Penis (tissue), 1 donor: Measurements from ENCODE around the genes SLC22A2 and LPA.

- PRO-cap, result no peak
Observed at GRCh38 chr6:159126508-159127022, 42.6 kb upstream of the FNDC1 start.

- PRO-cap, result unidirectional peak, minus-strand start at chr6:159171165
Observed at GRCh38 chr6:159170979-159171504, 1.8 kb downstream of the FNDC1 start.

GRCh38 chr6:159217365-159218064 is 48.3 kb downstream of the FNDC1 start:
- PRO-cap, result no peak

DNA sequence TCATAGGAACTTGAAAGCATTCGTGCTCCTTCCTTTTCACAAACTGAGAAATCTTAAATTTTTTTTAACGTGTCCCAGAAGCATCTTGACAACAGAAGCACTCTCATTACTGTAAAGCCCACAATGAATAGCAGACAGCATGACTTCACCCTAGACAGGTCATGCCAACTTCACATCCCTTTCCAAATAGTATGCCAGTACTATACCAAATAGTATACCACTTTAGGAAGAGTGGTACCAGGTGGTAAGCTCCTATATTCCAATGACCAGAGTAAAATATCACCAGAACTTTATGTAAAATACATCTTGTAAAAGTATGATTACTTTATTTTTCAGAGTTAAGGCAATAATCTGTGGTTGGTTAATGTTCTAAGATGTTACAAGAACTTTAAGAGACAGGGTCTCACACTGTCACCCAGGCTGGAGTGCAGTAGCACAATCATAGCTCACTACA is 15.8 kb downstream of the SOD2 start:
- PRO-cap, result no peak

- PRO-cap, result no peak
Observed at GRCh38 chr6:159679815-159680688, 13.0 kb downstream of the SOD2 start.

GRCh38 chr6:159690942-159691814 is 1.9 kb downstream of the SOD2 start:
- PRO-cap, result no peak

GRCh38 chr6:159692258-159693126 is 549 bp downstream of the SOD2 start:
- PRO-cap, result bidirectional peak, plus-strand start at chr6:159692361, minus-strand start at chr6:159692121; bidirectional peak, plus-strand start at chr6:159692849, minus-strand start at chr6:159692622

DNA sequence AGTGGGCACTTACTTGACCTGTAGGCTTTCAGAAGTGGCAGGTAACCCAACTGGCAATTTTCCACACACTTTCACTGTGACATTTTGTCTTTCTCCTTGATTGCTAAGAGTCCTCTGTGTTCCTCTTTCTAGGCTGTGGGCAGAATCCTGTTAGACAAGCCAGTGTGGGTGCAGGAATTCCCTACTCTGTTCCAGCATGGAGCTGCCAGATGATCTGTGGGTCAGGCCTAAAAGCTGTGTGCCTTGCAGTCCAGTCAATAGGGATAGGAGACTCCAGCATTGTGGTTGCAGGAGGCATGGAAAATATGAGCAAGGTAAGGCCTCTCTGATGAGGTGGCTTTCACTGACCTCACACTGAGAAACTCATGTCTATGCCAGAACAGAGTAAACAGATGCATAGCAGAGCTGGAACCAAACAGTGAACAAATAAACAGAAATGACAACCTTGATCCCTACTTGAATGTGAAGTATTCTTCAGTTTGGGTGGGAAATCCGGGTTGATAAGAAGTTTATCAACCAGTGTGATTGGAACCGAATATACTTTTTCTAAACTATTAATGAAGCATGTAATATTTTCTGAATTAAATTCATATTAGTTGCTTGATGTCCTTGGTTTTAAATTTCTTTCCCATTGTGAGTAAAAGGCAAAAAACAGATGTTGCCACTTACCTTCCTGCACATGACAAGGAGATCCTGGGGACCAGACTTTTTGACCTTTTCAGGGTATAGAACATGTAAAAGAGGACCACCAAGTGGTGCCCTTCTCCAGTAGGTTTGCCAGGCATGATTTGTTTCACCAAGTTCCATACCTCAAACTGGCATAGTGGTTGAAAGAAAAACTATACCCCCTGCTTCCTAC is 5.3 kb downstream of the ACAT2 start:
- PRO-cap, result no peak

- PRO-cap, result no peak
Observed at GRCh38 chr6:159983004-159983773, 14.3 kb downstream of the IGF2R start.

DNA sequence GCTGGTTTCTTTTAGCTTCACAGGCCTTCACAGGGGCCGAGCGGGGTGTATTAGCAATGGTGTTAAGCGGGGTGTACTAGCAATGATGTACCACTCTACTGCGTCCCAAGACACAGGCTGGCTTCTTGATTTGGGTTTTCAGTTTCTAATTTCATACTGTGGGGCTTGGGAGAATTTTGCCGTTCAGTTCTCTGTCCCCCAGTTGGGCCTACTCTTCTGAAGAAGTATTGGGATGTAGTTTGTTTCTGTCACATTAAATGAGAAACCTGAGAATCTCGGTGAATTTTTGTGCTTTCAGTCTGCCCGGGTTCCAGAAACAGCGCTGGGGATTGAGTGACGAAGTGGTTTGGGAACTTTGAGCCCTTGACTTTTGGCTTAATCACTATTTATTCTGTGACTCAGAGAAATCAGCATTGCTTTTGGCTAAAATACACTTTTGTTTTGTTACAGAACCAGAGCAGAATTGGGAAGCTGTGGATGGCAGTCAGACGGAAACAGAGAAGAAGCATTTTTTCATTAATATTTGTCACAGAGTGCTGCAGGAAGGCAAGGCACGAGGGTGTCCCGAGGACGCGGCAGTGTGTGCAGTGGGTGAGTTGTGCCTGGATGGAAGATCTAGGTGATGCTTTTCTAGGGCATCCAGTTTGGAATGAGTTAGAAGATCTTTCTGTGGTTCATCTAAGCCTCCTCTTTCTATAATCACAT is 74.0 kb downstream of the IGF2R start:
- PRO-cap, result unidirectional peak, plus-strand start at position 455 of the sequence; unidirectional peak, plus-strand start at position 529 of the sequence

DNA sequence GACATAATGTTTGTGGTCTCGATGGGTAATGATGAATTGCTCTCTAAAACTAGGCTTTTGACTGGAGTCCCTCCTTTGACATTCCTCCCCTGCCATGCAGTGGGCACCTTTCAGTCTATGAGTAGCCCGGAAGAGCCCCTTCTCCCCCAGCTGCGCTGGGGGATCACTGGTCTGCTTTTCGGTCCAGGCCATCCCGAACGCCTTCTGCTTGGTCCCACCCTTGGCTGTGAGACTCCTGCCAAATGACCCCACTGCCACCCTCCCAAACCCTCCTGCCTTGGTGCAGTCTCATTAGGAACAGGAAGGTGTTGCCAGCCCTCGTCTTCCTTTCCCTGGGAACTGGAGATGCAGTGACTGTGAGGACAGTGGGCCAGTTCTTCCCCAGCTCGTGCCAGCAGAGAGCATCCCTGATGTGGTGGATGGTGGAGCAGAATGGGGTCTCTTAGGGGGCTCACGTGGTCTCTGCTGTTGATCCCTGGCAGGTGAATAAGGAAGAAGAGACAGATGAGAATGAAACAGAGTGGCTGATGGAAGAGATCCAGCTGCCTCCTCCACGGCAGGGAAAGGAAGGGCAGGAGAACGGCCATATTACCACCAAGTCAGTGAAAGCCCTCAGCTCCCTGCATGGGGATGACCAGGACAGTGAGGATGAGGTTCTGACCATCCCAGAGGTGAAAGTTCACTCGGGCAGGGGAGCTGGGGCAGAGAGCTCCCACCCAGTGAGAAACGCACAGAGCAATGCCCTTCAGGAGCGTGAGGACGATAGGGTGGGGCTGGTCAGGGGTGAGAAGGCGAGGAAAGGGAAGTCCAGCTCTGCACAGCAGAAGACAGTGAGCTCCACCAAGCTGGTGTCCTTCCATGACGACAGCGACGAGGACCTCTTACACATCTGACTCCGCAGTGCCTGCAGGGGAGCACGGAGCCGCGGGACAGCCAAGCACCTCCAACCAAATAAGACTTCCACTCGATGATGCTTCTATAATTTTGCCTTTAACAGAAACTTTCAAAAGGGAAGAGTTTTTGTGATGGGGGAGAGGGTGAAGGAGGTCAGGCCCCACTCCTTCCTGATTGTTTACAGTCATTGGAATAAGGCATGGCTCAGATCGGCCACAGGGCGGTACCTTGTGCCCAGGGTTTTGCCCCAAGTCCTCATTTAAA is 17.0 kb upstream of the SLC22A1 start:
- PRO-cap, result no peak

GRCh38 chr6:160162202-160162642 is 40.6 kb downstream of the SLC22A1 start:
- PRO-cap, result no peak

- PRO-cap, result no peak
Observed at GRCh38 chr6:160258707-160259248, at the start of gene SLC22A2. Gene SLC22A2 (minus strand): TSS chr6:160258821.

- PRO-cap, result no peak
Observed at GRCh38 chr6:160399911-160401302, 52.2 kb downstream of the SLC22A3 start.

GRCh38 chr6:160431430-160431890 is 83.3 kb downstream of the SLC22A3 start:
- PRO-cap, result no peak

DNA sequence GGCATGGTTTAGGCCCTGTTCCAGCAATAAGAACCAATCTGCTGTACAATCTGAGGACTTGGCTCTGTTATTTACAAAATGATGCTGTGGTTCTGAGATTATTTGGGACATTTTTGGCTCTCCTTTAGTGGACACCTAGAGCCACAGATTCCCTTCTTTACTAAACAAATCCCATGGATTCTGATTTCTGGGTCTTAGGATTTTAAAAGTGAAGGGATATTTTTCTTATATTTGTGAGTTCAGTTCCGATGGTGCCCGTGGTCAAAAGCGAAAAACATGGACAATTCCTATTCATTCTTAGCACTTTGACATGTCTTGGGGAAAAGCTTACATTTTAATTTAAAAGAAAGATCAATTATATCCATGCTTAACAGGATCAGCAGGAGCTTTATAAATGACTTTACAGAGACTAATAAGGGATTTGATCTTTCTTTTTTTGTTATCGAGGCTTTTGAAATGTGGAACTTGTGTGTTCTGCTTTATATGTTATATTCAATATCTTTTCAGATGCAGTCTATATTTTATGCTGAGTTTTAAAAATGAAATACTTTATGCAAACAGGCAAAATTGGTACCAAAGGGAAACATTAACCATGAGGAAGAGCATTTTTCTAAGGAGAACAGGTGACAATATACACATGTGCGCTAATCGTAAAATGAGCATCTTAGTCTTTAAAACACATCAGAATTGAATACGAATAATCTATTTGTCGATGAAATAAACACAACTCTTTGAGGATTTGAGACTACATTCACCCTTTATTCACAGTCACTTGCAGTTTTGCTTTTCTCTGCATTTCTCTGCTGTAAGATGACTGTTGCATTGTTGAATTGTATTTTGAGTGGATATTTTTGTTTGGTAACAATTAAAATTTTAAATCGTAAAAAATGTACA is 103.8 kb downstream of the SLC22A3 start:
- PRO-cap, result no peak

DNA sequence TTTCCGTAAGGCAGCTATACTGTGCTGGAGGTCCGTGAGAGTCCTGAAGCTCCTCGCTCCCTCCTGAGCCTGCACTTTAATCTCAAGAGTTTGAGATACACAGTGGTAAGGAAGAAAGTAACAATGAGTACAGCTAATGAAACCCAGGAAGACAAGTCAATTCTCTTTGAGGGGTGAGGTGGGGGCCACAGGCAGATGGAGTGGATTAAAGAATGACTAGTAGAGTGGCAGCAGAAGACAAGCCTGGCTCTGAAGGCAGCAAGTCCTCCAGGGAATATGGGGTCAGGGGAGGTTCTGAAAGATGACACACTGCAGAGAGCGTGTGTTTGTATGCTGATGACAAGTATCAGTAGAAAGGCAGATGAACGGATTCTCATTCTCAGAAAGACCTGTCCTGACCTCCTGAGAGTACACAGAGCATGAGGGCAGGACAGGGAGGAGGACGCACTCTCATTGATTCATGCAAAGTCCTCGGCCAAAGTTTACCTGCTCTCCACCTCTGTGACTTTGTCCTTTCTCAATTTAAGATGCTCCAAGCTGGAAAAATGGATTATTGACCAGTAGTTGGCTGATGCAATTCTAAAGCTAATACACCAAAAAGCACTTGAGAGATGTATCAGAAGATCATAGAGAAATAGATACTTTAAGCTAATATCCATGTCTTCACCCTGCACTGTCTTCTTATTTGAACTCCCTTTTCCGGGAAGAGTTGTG is 156.7 kb downstream of the LPA start:
- PRO-cap, result no peak

- PRO-cap, result no peak
Observed at GRCh38 chr6:160664155-160664656, at the start of gene LPA. Gene LPA (minus strand): TSS chr6:160664275.

GRCh38 chr6:160992144-160992741 is 674 bp downstream of the MAP3K4 start:
- PRO-cap, result bidirectional peak, plus-strand start at chr6:160992549, minus-strand start at chr6:160992410

- PRO-cap, result no peak
Observed at GRCh38 chr6:161049217-161050057, 57.9 kb downstream of the MAP3K4 start.